ENCODE measurements around a stretch of chr2.

- RRBS: no CpG with 5 or more reads among the region's 7 CpGs
Observed at GRCh38 chr2:217604344-217604889, 398.4 kb downstream of the TNS1 start.

- RRBS: no CpG with 5 or more reads among the region's 13 CpGs
Observed at GRCh38 chr2:217714218-217714820, 288.5 kb downstream of the TNS1 start.

DNA sequence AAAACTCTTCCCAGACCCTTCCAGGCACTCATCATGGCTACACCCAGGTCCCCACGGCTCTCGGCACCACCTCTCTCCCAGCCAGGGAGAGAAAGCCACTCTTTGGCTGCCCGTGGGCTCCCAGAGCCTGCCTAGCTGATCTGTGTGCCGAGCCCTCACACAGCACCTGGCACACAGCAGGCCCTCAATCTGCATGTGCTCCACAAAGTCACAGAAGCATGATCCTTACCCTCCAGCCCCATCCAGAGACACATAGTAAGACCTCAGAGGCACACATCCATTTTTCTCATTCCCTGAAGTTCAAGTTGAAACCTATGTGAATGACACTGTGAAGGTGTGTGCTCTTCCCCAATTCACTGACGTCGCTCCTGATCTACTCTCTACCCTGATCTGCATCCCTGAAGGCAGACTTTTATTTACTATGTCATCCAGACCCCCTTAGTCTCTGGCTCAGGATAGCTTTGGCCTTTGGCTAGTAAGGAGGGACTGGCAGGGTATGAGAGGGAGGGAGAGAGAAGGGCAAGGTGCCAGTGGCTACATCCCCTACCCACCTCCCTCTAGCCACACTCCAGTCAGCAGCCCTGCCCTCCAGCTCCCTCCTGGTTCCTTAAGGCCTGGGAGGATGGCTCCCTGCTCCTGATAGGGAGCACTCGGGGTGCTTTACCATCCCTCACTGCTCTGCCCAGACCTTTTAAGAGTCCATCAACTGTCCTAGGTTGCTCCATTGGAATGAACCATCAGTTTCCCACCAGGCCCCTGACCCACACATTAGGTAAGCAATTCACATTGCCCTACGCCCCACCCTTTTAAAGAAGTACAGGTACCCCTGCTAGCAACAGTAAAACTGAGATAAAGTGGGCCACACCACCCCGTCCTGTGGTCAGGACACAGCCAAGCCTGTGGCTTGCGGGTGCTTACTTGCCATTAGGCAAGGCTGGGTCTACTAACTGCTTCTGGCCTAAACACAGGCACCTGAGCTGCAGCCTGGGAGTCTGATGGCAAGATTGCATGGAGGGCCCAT, 177.7 kb downstream of the TNS1 start:
- RRBS: no CpG with 5 or more reads among the region's 10 CpGs

DNA sequence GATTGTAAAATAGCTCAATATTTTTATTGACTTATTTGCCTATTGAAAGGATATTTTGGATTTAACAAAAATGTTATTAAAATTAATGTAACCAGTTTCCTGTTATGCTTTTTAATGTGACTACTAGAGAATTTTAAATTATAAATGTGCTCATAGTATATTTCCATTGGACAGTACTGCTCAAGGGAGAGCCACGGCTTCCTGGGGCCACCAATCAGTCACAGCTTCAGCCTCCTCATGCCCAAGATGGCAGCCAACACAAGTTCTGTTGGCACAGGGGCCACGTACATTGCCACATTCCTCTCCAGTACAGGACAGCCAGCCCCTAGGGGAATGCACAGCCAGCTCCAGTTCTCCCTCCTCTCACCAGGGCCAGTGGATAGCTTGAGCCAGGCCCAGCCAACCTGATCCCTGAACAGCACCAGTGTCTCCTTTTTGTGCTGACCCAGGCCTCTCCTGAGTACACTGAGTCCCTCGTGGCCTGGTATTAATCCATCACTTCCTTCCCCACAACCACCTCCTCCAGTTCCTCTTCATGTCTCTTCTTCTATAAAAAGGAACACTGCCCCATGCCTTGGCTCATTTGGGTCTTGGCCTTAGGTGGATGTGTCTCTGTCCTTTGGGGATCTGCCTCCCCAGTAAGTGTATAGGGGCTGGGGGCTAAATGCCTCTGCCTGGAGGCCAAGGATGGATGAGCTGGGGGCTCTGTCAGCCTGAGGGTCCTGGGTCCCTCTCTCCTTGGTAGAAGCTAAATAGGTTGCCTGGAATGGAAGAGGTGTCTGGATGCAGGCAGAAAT, 168.7 kb downstream of the TNS1 start:
- RRBS: no CpG with 5 or more reads among the region's 3 CpGs

- RRBS: no CpG with 5 or more reads among the region's 3 CpGs
Observed at GRCh38 chr2:217854596-217854959, 148.2 kb downstream of the TNS1 start.

GRCh38 chr2:217863004-217863366, 139.8 kb downstream of the TNS1 start:
- RRBS: no CpG with 5 or more reads among the region's 3 CpGs

DNA sequence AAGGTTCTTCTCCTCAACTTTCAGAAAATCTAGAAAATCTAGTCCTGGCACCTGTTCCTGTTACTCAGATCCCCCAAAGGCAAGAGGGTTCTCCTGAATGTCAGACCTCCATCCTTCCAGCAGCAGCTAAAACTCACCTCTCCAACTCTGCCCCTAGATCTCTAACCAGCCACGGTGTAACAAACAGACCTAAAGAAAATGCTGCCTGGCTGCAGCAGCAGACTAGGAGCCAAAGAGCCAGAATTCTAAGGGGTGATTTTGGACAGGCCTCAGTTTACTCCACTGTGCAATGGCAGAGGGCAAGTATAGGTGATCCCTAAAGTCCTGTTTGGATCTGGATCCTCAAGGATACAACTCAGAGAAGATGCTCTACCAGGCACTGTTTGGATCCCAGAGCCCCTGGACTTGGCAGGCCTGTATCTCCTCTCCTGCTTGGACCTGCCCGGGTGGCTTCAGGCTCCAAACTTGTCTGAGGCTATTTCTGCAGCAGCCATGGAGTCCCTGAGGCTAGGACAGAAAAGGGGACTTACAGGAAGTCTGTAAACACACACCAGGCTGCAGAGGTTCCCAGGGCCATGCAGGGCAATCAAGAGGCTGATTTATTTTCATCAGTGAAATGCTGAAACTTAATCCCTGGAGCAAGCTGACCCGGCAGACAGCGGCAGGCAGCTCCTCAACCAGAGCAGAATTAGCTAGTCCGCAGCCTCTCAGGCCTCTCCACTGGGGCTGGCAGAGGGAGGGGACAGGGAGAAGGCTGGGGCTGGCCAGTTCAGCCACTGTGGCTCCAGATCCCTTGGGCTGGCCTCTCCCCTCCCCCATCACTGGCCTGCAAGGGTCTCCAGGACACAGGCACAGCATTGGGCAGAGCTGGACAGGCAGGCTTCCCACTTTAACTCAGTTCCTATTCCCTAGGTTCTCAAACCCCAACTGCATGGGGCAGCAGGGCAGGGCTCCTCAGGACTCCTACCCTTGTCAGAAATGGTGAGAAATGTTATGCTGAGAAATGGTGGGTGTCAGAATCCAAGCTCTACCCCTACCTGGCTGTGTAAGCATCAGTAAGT, 136.5 kb downstream of the TNS1 start:
- RRBS: no CpG with 5 or more reads among the region's 5 CpGs

DNA sequence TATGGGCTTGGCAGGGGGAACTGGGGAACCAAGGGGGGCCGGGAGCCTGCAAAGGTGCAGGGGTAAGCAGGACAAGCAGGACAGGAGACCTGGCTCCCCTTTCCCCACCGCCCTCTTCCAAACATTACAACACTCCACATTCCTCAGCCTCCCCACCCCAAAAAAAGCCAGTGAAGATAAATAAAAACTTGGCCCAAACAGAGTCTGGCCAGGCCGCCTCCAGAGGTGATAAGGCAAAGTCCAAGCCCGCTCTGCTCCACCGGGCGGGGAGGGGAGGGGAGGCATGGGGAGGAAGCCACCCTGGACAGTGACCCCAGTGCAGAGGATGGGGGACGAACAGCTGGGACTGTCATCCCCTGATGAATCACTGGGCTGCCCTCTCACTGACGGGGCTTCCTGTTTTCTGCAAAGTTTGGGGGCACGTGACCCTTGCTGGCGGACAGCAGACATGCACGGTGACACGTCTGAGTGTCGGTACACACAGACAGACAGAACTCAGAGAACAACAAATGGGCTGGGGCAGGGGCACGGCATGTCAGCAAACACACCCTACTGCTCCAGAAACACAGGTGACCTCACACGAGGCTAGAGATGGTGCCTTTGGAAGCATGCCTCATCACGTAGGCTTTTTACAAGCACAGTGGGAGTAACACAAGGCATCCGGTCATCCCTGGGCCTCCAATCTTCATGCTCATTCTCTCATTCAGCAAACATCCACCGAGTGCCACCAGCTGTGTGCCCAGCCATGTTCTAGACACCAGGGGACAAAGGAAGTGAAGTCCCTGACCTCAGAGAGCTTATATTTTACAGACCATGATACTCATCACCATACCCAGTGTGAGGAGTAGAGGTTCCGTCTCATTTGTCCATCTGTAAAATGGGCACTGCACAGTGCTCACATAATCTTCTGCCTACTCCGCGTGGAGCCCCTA, 100.1 kb downstream of the TNS1 start:
- RRBS: no CpG with 5 or more reads among the region's 21 CpGs

GRCh38 chr2:217909944-217910637, 92.7 kb downstream of the TNS1 start:
- RRBS: 51% methylated on average over 2 of the region's 7 CpGs

DNA sequence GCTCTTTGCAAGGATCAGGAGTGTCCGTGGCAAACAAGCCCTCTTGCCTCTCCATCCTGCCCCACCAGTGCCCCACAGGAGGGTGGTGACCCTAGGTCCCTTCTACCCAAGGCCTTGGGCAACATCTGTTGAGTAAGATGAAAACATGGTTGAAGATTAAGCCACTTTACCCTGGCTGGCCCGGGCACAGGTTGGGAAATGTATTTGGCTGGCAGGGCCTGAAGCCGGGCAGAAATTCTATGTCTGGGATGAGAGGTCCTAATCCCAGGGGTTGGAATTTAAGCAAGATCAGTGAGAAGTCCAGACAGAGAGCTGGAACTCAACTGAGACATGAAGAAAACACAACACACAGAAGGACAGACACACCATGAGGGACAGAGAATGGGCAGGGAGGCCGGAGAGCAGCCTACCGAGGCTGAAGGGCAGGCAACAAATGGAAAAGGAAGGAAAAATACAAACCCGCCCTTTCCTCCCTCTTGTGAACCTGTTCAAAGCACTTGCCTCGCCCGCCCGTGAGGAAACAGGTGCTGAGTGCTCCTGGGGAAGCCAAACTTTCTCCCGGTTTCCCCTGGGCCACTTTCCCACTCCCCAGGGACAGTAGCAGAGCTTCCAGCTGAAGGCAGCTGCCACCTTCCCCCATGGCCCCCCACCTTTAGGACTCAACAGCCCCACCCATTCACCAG, 86.1 kb downstream of the TNS1 start:
- RRBS: no CpG with 5 or more reads among the region's 10 CpGs

GRCh38 chr2:217919734-217920476, 82.9 kb downstream of the TNS1 start:
- RRBS: 38% methylated on average over 3 of the region's 18 CpGs

GRCh38 chr2:217927564-217928111, 75.2 kb downstream of the TNS1 start:
- RRBS: no CpG with 5 or more reads among the region's 2 CpGs

DNA sequence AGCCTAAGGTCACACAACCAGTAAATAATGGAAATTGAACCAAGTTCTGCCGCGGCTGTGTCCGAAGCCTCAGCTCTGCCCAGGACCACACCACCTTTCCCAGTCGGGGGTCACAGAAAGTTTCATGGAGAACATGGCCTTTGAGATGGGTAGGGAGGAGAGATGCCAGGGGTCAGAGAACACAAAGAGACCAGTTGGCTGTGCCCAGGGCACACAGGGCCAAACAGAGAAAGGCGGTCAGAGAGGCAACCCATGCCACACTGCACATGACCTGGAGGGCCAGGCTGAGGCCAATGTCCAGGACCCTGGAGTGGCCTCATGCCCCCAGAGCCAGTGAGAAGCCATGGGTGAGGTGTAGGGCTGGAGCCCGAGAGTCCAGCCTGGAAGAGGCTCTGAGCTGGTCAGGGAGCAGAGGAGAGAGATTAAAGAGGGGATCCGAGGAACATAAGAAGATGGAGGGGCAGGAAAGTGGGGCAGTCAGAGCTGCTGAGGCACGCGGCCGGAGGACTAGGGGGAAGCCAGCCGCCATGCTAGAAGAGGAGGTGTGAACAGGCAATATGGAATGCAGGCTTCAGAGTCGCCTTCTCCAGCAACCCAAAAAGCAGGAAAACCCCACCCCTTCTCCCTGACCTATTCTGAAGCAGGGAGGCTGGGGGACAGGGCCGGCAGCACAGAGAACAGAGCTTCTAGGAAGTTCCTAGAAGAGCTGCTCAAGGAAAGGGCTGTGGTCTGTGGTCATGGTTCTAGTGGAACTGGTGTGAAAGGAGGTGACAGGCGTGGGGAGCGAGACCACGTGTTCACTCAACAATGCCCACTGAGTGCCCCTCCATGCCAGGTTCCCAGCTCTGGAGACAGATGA, 72.3 kb downstream of the TNS1 start:
- RRBS: no CpG with 5 or more reads among the region's 16 CpGs

- RRBS: no CpG with 5 or more reads among the region's 8 CpGs
Observed at GRCh38 chr2:217931091-217931750, 71.6 kb downstream of the TNS1 start.

GRCh38 chr2:217953653-217954073, 49.1 kb downstream of the TNS1 start:
- RRBS: no CpG with 5 or more reads among the region's 5 CpGs

DNA sequence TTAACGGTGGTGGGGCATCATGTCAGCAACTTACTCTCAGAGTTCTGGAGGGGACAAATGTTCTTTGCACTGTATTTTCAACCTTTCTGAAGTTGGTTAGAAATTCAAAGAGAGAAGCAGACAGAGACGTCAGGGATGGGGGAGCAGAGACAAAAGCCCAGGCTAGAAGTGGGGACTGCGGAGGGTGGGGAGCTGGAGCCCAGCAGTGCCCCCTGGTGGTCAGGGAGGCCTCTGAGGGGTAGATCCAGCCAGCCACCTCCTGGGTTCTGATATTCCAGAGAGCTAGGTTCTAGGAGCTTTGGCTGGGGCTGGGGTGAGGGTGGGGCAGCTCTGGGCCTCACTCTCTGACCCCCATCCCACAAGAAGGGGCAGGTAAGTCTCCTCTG, 9.0 kb downstream of the TNS1 start:
- RRBS: no CpG with 5 or more reads among the region's 3 CpGs

GRCh38 chr2:218003623-218004538, 1.1 kb upstream of the TNS1 start:
- RRBS: no CpG with 5 or more reads among the region's 13 CpGs

DNA sequence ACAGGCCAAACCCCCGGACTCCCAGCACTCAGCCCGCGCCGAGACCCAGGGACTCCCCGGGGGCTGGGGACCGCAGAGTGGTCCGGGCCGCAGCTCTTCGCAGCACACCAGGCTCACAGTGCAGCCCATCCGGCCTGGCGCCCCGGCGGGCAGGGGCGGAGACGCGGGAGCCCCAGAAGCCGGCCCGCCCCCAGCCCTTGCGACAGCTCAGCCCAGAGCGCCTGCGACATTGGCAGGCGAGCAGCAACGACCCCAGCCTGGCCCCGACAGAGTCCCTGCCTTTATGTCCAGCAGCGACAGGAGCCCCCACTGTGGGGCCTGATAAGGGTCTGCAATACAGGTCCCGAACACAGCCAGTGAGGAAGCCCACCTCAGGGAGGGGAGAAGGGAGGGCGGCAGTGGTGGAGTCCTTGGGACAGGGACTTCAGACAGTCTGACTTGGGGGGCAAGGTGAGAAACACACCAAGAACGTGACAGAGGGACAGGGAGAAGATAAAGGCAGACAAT, 31.1 kb upstream of the TNS1 start:
- RRBS: 42% methylated on average over 15 of the region's 28 CpGs

GRCh38 chr2:218065508-218066121, 3.4 kb upstream of the RUFY4 start:
- RRBS: no CpG with 5 or more reads among the region's 6 CpGs